Karpas-422 (cell line): Measurements from ENCODE around the gene NPVF.

DNA sequence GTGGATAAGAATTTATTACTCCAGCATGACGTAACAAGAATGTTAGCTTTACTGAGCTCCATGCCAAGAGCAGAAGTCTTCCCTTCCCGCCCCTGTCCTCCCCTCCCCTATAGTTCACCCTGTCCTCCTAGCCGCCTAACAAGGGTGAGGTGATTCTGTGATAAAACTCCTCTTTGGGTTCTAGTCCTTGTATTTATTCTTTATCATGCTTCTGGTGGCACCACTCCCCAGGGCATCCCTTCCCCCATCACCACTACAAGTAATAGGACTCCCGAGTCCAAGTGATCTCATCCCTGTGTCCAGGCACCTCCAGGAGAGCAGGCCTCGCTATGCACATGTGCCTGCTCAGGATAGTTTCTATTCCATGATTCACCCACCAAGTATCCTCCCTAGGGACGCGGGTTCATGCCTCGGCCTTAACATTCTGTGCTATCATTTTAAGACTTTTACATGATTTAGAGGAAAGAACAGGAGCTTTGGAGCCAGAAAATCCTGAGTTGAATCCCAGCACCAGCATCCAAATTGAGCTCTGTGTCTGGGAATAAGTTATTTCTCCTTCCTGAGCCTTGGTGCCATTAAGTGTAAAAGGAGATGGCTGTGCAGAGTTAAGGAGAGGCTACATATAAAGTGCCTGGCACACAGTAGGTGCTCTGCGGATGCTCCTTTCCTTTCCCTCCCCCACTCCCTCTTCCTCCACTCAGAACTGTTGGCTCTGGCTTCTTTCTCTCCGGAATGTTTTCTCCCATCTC, 15.3 kb downstream of the GSDME start:
- PRO-cap = no peak
- RAMPAGE, long total RNA = no peak

GRCh38 chr7:24765252-24765708, 8.0 kb upstream of the GSDME start:
- PRO-cap = no peak
- RAMPAGE, long total RNA = no peak

DNA sequence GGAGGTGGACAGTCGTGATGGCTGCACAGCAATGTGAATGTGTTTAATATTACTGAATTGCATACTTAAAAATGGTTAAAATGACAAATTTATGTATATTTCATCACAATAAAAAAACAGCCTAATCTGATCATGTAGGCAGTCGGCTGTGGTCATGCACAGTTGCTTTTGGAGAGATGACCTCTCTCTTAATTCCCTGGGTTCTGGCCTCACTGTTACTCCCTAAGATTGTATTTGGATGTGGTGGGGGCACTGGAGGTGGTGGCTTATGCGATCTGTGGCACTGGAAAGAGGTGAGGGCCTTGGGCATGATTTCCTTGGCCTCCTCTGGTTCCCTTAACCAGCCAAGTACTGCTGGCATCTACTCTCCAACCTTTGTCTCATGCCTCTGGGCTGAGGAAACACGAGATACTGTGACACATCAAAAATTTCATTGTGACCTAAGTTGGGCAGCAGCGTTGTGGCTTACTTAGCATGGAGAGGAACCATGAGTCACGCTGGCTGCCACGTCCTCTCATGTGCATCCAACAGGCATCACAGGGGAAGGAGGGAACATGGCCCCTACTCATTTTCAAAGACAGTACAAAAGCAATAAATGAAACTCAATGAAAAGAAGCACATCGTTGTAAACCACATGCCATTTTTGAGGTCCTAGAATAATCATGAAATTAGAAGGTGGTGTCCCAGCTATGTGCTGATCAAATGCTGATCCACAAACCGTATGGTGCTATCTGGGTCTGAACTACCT, 29.6 kb upstream of the GSDME start:
- PRO-cap = no peak
- RAMPAGE, long total RNA = no peak

DNA sequence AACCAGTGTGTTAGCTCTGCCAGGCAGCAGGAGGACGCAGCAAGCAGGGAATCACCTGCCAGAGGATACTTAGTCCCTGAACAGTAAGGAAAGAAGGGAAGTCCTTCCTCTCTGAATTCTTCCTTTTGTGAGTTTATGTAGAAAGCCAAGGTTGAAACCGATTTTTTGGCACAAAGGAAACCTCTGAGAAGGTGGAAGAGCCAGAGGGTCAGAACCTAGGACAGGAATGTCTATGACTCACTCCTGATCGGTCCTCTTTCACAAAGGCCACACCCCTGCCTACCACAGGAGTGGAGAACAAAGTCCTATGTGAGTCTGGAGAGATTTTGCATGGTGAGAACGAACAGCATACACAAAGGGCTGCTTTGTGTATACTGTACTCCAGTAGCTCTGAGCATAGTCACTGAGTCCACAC, 68.8 kb upstream of the GSDME start:
- PRO-cap = no peak
- RAMPAGE, long total RNA = no peak

DNA sequence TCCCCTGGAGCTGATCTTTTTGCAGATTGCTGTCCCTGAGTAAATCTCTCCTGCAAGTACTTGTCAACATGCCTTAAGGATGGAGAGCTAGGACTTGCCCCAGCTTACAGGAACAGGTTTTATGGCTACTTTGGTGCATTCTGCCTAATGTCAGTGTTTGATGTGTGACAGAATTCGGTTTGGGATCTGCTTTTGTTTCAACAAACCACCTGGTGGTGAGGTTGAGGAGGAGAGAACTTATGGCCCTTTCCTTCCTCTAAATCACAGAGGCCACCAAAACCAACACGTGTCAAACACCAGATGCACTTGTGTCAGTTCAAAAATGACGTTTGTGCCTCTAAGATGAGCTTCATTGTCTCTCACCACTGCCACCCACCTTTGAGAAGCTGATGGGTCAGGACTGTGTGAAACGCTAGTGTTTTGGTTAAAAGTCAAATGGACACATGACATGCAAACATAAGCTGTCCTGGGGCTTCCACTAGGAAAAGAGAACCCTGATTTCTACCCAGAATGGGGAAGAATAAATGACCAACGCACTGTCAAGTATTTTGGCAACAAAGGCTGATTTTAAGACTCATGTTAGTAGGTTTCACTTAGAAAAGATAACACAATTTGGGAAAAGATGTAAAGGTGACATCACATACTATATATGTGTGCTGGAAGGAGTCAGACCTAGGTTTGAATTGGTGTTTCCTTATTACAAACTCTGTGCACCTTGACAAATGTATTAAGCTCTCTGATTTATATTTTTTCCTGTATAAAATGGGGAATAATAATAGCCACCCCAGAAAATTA, 83.8 kb downstream of the OSBPL3 start:
- PRO-cap = no peak
- RAMPAGE, long total RNA = no peak

DNA sequence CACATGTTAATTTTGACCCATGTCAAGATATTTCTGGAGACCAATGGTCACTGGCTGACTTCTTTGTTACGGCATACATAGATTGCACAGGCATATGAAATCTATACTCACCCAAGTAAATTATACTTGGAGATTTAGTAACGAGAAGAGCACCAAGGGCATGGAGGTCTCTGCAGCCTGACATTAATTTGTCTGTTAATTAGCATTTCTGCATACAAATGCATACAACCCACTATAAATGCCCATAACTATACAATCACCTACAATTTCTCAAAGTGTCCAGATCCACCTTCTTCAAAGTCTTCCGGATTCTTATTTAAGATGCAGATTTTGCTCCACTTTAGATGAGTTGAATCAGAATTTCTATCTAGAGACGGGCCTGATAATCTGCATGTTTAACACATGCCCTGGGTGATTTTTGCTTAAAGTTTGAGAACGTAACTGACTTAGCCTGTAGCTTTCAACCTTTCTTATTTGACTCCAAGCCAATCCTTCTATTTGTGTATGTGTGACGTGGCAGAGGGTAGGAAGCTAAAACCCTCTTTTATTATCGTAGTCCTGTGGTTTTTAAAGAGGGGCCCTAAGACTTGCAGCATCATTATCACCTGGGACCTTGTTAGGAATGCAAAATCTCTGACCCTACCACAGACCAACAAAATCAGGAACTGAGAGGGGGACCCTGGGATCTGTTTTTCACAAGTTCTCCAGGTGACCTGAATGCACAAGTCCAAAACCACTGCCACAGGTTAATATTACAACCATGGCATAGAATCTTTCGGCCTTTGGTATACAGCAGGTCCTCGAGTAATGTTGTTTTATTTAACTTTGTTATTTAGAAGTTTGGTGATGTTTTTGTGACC, 80.2 kb downstream of the OSBPL3 start:
- PRO-cap = no peak
- RAMPAGE, long total RNA = no peak

DNA sequence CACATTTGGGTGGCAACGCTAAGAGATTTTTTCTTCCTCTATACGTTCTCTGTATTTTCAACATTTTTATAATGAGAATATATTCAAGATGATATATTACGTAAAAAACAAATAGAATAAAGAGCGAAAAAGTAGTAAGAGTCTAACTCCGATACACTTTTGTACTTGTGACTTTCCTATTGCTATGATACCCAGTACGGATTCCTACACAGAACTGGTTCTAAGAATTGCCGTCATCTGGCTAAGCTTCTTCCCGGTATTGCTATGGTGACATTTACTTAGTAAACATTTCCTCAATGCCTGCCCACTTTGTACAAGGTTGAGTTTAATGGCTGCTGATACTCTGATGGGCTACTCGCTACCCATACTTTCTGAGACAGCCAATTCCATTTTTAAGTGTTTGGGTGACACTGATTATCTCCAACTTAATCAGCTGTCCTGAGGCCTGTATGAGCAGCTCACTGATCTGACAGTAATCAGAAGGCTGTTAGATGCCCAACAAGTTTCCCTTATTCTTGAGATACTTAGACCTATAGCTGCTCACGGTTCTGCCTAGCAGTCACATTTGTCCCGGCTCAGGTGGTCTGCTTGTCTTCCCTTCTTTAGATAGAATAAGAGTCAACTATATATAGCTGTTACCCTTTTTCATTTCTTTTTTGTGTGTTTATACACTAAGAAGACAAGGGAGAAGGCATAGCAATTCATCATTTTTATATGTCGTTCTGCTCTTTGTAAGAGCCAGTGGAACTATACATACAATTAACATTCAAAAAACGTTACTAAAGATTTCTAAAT, 55.5 kb downstream of the OSBPL3 start:
- PRO-cap = no peak
- RAMPAGE, long total RNA = no peak

DNA sequence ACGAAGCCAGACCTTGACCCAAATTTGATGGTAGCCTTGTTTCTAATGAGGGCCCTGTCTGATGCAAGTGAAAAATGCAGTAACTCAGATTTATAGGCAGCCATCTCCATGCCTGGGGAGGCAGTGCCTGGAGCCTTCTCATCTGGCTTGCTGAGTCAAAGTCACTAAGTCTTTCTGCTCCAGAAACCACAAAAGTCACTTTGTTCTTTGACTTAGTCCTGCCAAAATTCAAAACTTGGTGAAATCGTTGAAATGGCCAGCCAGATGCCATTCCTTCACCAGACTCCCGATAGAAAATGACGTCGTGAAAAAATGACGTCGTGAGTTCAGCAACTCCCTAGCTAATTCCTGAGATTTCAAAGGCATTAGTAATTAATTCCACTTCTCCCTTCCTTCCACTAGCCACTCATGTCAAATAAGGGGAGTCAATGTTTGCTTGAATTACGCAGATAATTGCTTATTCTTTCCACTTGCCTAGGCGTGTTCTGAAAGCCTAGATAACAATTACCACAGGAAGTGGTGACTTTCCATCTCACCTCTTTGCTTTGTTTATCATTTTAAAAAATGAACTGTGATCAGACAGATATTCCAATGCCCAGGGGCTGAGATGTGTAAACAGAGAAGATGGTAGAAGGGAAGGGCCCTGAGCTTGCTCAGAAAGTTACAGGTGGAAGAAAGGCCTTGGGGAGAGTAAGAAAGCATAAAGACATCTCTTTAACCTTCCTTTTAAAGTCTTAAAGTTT, 48.5 kb upstream of the OSBPL3 start:
- PRO-cap = no peak
- RAMPAGE, long total RNA = no peak

DNA sequence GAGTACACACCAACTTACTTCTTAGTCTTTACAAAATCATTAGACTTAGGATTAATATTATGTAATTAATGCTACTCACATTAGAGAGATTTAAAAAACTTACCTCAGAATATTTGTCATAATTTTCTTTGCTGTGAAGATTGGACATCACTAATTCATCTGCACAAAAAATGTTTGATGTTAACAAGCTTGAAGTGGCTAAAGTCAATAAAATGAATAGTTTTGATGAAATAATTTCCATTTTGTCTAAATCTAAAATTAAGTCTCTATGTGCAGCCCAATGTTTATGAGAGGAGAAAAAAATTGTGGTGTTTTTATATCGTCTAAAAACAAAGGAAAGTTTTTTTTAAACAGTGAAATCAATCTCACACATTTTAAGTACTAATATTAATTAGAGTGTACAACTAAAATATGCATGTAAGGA, at the start of gene NPVF:
Gene NPVF, minus strand, starts transcription at position 288 of the 424 bp plus-strand sequence.
- PRO-cap = no peak
- RAMPAGE, long total RNA = no peak

GRCh38 chr7:25750528-25751316, 401.3 kb upstream of the NFE2L3 start:
- PRO-cap = no peak
- RAMPAGE, long total RNA = no peak

DNA sequence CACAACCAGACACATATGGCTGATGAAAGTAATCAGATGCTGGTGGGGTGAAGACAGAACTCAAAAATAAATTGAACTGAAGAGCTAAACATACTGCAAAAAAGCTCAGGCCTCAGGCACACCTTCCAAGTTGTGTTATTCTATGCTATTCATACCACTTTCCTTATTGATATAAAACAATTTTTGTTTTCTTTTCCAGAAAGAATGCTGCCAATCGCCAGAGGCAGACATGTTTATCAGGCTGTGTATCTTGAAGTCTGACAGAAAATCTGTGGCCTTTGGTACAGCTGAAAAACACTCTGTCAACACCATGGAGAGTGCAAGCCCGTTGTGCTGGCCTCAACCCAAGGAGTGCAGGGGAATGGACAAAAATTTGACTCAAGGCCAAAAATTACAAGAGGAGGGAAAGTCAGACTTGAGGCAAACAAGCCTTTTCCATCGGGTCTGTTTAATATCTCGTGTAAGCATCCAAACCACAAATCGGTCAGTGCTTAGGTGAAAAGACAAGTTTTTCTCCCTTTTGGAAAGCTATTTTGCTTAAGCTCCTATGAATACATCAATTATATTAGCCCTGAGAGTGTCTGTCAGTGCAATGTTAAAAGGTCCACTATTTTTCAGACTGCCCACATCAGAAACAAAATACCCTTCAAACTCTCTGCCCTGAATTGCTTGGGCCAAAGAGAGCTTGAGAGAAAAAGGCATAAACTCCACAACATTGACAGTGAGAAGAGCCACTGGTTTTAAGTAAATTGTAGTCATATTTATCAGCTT, 305.3 kb upstream of the NFE2L3 start:
- PRO-cap = no peak
- RAMPAGE, long total RNA = no peak

- PRO-cap = no peak
- RAMPAGE, long total RNA = no peak
Measured at GRCh38 chr7:25860250-25861025, 291.6 kb upstream of the NFE2L3 start.

DNA sequence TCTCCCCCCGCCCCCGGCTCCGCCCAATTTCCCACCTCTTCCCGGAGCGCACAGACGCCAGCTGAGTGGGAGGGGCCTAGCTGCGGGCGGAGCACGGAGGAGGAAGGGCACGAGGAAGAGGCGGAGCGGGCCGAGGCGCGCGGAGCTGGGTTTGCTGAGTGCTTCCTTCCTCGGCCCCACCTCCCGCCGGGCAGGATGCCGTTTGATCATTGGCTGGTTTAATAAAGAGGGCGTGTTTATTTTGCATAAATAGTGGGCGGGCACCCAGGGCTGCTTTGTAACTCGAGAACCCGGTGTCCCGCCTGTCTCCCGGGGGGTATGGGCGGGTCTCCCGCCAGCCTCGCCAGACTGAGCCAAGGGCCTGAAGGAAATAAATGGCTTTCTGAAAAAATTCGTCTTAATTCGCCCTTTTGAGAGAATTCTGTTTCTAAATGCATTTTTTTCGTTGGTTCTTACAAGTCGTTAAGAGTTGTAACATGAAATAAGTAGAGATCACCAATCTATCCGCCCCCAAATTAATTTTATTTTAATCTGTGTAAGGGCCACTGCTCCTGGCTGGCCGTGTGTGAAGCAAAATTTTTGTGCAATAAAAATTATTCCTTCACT, 289.4 kb upstream of the NFE2L3 start:
- PRO-cap = unidirectional peak, plus-strand start at position 346 of the sequence
- RAMPAGE, long total RNA = no peak

GRCh38 chr7:25894293-25894756, 257.7 kb upstream of the NFE2L3 start:
- PRO-cap = bidirectional peak, plus-strand start at chr7:25894419, minus-strand start at chr7:25894356
- RAMPAGE, long total RNA = no peak

GRCh38 chr7:25949466-25950171, 202.4 kb upstream of the NFE2L3 start:
- PRO-cap = no peak
- RAMPAGE, long total RNA = no peak

DNA sequence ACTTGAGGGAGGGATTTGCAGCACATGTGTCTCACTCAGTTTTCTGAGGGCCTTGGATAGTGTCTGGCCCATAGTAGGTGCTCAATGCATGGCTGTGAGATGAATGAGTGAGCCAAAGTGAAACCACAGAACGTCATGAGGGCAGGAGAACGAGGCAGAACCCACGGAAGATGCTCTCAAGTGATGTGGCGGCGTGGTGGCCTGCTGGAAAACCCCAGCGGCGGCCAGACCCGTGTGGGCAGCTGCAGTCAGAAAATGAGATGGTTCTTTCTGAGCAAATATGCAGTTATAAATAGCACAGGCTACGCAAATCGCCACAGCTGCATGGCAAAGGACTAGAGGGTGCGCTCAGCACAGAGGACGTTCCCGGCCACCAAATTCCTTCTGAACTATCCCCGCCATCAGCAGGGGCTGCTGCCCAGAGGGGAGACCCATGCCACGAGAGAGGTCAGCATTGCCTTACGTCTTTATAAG, 183.4 kb upstream of the NFE2L3 start:
- PRO-cap = no peak
- RAMPAGE, long total RNA = no peak

- PRO-cap = no peak
- RAMPAGE, long total RNA = no peak
Measured at GRCh38 chr7:26211426-26212440, 10.2 kb downstream of the CBX3 start.

- PRO-cap = no peak
- RAMPAGE, long total RNA = no peak
Measured at GRCh38 chr7:26332726-26333282, 41.1 kb downstream of the SNX10 start.

- PRO-cap = no peak
- RAMPAGE, long total RNA = no peak
Measured at GRCh38 chr7:26498210-26498569, 206.5 kb downstream of the SNX10 start.

GRCh38 chr7:26515157-26515930, 223.7 kb downstream of the SNX10 start:
- PRO-cap = no peak
- RAMPAGE, long total RNA = no peak